Cerebellum (tissue), 5 donors: ENCODE measurements around a stretch of chr11.

- PRO-cap, 3 experiments, result no peak in any of the 3 experiments
- RAMPAGE, long total RNA, result no peak
Measured at GRCh38 chr11:121035300-121035839, 11.5 kb downstream of the TBCEL start.

GRCh38 chr11:121226426-121226803, 66.2 kb upstream of the SC5D start:
- PRO-cap, 3 experiments, result no peak in any of the 3 experiments
- RAMPAGE, long total RNA, result no peak

DNA sequence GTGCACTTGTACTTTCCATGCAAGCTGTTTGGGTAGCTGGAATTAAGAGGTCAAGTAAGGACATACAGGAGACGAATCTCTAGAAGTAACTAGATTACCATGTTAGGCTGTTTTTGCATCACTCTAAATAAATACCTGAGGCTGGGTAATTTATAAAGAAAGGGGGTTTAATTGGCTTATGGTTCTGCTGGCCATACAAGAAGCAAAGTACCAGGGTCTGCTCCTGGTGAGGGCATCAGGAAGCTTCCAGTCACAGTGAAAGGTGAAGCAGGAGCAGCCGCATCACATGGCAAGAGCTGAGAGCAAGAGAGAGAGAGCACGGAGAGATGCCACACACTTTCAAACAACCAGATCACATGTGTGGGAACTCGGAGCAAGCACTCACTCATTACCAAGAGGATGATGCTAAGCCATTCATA, 61.9 kb upstream of the SC5D start:
- PRO-cap, 3 experiments, result no peak in any of the 3 experiments
- RAMPAGE, long total RNA, result no peak

DNA sequence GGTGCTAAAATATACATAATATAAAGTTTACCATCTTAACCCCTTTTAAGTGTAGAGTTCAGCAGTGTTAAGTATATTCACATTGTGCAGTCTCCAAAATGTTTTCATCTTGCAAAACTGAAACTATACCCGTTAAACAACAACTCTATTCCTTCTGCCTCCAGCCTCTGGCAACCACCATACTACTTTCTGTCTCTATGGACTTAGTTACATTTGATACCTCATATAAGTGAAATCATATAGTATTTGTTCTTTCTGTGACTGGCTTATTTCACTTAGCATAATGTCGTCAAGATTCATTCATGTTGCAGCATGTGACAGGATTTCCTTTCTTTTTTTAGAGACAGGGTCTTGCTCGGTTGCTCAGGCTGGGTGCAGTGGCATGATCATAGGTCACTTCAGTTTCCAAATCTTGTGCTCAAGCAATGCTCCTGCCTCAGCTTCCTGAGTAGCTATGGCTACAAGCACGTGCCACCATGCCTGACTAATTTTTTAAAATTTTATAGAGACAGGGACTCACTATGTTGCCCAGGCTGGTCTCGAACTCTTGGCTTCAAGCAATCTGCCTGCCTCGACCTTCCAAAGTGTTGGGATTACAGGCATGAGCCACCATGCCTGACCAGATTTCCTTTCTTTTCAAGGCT, 29.4 kb upstream of the SORL1 start:
- PRO-cap, 3 experiments, result no peak in any of the 3 experiments
- RAMPAGE, long total RNA, result no peak

DNA sequence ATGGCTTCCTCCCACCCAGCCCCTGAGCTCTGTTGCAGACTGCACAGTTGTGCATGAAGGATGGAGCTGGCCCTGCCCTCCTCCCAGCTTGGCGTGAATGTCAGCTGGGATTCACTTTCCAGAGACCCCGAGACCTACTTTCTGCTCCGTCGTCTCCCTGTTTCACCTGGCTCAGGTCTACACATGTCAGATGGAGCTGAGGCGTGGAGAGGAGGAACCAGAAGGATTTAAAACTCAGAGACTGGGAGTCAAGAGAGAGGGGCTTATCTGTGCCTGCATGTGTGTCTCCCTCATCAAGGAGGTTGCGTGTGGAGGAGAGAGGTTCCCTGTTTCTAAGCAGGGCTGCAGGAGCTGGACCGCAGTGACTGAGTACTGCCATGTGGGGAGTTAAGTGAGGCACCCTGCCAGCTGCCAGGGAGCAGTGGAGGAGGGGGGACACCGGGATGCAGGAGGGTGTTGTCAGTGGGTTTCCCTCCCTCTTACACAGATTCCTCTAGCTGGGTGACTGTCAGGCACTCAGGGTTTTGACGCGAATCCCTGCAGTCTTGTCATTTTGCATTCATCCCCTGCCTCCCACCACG, 120.3 kb downstream of the SORL1 start:
- PRO-cap, 3 experiments, result no peak in any of the 3 experiments
- RAMPAGE, long total RNA, result no peak

DNA sequence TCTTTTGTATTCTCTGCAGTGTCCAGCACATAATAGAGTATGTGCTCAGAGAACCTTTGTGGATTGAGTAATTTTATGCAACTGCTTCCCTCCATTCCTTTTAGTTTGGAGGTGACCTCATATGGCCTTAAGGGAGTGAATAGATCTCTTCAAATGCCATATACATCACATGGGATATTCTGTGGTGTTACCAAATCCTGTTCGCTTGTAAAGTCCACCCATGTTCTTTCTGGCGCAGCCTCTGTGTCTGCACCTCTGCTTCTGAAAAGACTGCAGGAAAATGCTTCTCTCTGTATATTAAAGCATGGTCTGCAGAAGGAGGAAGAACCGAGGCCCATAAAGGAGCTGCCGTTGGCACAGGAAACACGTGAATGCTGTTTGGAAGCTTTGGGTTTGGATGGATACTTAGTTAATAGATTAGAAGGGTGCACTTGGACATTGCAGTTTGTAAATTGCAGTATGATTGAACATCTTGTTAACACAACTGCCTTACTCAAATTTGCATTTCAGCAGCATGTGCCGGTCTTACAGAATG, 126.5 kb downstream of the SORL1 start:
- PRO-cap, 3 experiments, result no peak in any of the 3 experiments
- RAMPAGE, long total RNA, result no peak

DNA sequence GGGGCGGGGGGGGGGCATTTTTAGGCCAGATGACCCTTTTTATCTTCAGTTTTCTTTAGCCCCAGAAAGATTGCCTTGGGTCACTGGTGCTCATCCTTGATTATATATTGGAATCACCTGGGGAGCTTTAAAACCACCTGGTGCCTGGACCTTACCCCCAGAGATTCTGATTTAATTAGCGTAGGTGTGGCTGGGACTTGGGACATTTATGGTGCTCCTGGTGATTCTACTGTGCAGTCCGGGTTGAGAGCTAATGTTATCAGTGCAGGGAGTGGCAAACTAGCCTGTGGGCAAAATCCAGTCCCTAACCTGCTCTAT, 134.5 kb downstream of the SORL1 start:
- PRO-cap, 3 experiments, result no peak in any of the 3 experiments
- RAMPAGE, long total RNA, result no peak

DNA sequence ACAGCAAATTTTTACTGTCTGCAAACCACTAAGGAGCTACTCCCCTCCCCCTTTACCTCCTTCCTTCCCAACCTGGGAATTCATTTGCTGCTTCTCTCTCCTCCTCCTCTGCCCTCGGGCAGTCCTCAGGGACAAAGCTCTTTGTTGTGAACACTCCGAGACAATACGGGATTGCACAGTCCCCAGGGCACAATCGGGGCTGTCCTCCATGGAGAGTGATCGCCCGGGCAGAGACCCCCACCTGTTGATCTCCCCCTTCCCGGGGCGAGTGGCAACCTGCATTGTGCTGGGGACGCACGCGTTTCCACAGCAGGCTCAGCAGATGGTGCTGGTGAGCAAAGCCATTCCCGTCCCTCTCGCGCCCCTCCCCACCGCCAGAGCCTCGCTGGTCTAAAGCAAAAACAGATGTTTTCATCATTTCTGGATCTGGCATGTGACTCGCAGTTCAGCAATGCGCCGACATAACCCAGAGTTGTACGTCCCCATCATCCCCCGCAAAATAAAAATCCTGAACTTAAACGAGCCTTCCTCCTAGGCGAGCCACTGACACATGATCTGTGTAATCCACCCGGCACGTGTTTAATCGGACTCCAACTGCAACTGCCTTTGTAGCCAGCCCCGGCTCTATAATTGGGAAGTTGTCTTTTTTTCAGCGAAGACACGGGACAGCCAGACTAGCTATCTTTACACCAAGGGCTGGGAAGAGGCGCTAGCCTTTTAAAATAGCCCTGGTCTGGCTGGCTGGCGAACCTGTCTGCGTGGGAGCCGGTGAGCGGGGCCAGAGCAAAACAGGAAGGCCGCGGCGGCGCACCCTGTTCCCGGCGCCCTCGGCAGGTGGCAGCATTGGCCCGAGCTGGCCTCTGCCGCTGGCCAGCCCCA, 203.5 kb downstream of the SORL1 start:
- PRO-cap, 3 experiments, result no peak in any of the 3 experiments
- RAMPAGE, long total RNA, result no peak

GRCh38 chr11:122097343-122098219, 18.4 kb downstream of the BLID start:
- PRO-cap, 3 experiments, result no peak in any of the 3 experiments
- RAMPAGE, long total RNA, result no peak

GRCh38 chr11:122101419-122102322, 14.3 kb downstream of the BLID start:
- PRO-cap, 3 experiments, result no peak in any of the 3 experiments
- RAMPAGE, long total RNA, result no peak

GRCh38 chr11:122152072-122152432, 36.0 kb upstream of the BLID start:
- PRO-cap, 3 experiments, result no peak in any of the 3 experiments
- RAMPAGE, long total RNA, result no peak

DNA sequence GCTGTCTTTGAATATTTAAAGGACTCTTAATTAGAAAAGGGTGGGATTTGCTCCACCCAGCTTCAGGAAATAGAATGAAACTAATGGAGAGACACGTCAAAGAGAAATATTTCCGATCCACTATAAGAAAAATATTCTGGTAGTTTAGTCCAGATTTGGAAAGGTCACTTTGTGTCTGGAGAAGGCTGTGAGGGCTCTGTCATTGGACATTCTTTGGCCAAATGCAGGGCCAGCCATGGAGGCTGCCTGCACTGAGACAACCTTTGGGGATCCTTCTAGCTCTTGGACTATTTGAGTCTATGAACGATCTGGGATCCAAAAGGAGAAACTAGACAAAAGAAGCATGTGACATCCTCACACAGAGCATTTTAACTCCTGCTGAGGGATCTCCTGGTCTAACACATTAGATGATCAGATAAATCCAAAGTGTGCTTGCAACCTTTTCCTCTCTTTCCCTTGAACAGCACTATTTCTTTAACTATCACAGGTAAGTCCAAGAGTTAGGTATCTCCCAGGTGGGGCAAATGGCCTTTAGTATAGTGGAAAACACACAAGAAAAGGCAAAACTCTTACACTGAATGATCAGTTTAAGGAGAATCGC, 89.4 kb upstream of the BLID start:
- PRO-cap, 3 experiments, result no peak in any of the 3 experiments
- RAMPAGE, long total RNA, result no peak

- PRO-cap, 3 experiments, result no peak in any of the 3 experiments
- RAMPAGE, long total RNA, result no peak
Measured at GRCh38 chr11:122229343-122230041, 113.5 kb upstream of the BLID start.

DNA sequence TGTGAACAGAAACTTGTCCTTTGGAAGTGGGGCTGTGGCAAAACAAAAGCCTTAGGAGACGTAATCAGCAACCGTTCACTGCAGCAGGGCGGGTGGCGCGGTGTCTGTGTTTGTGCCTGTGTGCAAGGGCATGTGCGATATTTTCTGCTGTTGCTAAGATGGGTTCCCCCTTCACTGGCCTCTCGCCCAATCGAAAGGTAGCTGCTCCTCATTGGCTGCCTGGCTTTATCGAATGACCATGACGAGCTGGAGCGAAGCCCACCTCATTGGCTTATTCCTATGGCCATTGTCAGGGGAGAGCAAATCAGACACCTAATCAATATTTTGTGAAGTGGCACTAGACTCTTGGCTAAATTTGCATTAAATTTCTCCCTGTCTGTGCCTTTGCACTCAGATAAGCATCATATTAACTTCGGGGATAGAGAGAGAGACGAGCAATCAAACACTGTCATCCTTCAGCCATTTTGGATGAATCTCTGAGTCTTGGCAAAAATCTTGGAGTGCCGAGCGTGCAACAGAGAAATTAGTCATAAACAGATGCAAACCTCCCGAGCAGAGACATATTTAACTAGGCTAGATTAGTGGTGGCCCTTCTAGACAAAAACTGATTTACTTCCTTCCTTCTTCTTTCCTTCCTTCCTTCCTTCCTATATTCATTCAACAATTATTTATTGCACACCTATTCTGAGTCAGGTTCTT, 114.2 kb upstream of the BLID start:
- PRO-cap, 3 experiments, result no peak in any of the 3 experiments
- RAMPAGE, long total RNA, result no peak

DNA sequence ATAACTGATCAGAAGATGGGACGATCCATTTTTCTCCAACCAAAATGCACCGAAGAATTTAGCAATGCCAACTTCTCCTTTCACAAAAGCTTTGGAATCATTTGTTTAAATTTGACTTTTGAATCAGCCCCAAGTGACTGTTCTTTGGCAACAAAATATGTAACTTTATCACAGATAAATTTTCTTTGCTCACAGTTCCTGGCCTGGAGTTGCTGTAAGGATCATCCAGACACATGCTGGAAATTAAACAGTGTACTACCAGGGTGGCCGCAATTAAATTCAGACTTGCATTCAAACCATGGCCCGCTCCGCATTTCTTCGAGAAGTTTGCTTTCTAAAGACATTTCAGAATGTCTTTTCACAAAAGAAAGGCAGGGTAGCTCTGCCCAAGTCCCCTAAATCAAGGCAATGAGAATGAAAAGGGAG, 189.4 kb upstream of the BLID start:
- PRO-cap, 3 experiments, result no peak in any of the 3 experiments
- RAMPAGE, long total RNA, result no peak

DNA sequence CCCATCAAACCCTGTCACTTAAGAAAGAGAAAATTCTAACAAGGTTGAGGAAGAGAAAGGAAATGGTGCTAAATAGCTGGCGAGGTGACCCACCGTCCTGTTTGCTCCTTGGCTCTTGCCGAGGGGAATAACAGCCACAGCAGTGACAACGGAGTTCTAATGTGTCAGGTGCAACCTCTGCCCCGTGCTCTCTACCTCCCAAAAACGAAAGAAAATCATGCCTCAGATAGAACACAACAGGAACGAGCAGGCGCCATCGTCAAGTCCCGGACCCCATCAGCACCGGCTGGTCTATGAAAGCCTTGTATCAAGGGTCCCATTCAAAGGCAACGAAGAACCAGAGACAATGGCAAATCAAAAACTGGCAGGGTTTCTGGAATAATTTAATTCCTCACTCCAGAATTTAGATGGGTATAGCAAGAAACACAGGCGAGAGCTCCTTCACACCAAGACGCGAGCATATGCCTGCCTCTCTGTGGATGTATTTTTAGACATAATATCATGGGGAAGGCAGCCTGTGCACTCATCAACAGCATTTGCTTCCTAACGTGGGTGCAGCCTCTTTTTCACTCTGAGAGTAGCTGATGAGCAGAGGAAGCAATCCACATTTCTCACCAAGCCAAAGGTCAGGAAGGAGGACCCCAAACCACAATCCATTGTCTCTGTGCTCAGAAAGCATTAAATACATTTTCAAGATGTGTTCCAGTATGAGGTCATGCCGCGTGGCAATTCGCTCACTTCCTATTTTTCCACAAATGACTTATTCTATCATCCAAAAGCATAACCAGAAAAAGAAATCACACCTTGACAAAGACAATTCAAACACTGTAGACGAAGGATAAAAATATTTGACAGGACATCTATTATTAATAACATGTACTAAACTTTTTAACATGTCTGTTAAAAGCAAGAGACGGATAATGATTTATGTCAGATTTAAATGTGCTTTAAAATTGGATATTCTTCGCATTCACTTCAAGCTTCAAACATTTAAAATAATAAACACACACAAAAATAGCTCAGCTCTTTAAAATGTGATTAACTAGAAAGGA, 193.5 kb upstream of the BLID start:
- PRO-cap, 3 experiments, result no peak in any of the 3 experiments
- RAMPAGE, long total RNA, result no peak

- PRO-cap, 3 experiments, result no peak in any of the 3 experiments
- RAMPAGE, long total RNA, result no peak
Measured at GRCh38 chr11:122348809-122349399, 232.9 kb upstream of the BLID start.

DNA sequence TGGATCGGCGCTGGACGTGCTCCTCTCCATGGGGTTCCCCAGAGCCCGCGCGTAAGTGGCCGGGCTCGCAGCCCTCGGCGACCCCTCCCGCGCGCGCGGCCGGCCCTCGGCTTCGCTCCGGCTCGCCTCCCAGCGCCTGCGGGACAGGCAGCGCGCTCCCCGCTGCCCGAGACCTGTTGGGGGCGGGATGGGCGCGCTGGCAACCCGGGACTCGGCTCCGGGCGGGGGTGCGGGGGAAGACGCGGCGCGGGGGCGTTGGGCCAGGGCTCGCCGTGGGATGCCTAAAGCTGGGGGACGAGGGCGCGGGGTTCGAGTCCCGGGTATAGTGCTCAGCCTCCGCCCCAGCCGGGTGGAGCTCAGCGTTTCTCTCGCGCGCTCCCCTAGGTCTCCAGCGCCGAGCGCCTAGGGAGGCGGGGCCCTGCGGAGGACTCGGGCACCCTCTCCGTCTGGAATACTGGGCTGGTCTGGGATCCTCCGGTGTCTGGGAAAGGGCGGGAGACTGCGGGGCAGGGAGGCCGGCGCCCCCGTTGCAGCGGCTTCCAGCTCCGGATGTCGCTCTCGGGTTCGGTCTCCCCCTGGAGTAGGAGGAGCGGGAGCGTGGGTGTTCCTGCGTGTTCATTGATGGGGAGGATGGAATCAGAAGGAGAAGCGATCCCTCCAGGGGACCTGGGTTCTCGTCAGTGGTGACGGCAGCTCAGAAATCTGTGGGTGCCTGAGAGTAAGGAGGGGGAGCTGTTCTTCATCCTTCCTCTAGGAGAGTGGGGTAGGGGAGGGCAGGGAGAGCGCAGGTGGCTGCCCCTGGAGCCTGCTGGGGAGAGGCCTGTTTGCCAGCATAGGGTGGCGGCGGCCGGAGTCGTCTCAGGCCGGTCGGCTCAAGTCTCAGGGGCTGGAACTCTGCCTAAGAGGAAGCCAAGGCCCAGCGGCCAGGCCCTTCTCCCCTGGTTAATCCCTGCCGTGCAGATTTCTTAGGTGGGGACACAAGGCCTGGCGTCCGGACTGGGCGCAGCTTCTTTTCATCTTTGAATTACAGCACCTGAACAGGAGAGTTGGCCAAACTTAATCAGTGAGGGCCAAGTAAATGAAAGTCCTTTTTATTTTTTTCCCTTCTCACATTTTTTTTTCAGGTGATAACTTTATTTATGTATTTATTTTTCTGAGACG, 1.0 kb downstream of the UBASH3B start:
- PRO-cap, 3 experiments, result peak in 3 of 3 experiments; most common plus-strand start position 457 of the sequence (in 2); most common minus-strand start position 138 of the sequence (in 3)
- RAMPAGE, long total RNA, result no peak

- PRO-cap, 3 experiments, result no peak in any of the 3 experiments
- RAMPAGE, long total RNA, result no peak
Measured at GRCh38 chr11:122716948-122717632, 61.6 kb downstream of the UBASH3B start.

DNA sequence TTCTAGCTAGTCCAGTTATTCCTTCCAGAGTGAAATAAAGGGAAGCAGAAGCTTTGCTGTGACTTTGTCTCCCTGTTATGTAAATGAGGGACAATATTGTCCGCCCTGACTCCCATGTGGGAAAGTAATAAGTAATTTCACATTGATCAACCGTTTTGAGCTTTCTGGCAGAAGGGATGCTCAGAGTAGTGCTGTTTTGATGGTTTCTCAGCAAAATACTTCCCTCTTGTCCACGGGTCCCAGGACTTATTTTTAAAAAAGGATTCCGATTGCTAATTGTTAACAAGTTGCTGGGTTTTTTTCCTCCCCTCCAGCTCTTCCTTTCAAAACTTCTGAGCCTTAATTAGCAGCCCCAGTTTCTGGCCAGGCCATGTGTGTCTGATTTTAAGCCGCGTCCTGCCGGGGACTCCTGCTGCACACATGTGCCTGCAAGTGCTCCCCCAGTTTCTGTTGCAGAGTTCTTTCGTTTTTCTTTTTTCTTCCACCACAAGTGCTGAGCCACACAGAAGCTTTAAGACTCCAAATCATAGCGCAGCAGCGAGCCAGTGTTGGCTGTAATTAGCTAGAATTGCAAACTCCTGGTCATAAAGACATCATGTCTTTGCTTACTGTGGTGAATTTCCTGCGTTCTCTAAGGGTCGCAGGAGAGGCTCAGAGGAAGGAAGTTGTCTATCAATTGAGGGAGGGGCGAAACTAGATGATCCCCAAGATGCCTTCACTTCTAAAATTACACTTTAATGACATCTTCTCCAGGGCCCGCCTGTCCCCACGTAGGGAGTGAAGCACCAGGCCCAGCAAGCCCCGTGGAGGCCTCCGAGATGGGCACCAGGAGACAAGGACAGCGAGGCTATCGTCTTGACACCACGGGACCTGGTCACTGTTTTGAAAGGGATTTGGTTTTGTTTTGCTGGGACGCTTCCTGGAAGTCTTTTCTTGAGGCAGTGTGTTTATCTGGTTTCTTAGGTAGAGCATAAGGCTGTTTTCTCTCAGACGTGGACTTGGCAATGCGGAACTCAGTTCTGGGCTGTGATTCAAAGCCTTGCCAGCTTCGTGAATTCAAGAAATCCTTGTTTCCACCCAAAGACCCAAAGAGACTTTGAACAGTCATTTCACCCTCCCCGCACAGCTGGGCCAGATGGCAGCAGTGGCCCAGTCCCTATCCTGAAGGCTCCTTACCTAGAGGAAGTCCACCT, 71.6 kb downstream of the UBASH3B start:
- PRO-cap, 3 experiments, result no peak in any of the 3 experiments
- RAMPAGE, long total RNA, result no peak